Mesenteric fat pad (tissue), 1 donor: ENCODE results near the gene STAM2.

- PRO-cap = no peak
Observed at GRCh38 chr2:144937942-144938244, 418.0 kb upstream of the ZEB2 start.

GRCh38 chr2:146940146-146940702 is 904.6 kb upstream of the ACVR2A start:
- PRO-cap = no peak

- PRO-cap = no peak
Observed at GRCh38 chr2:147449318-147450184, 395.3 kb upstream of the ACVR2A start.

DNA sequence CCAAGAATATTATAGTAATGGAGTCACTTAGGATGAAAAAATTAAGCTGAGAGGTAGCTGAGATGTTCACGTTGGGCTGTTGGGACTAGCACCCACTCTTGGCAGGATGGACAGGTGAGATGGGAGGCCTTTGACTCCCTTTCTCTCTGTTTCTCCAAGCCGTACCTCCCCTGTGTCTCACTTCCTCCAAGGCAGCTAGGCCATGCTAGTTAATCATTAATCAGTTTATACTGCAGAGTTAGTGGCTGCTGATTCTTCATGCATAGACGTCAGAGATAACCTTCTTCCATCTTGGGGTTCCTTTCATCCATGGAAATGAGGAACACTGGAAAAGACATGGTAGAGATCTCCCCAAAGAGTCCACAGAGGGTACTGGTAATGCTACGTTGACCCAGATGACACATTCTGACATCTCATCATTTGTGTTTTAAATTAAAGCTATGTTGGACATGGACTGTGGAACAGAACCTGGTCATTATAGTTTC is 380.6 kb upstream of the ACVR2A start:
- PRO-cap = no peak

GRCh38 chr2:148037970-148038795 is 17.3 kb downstream of the MBD5 start:
- PRO-cap = no peak

- PRO-cap = no peak
Observed at GRCh38 chr2:148380758-148381574, 263.6 kb upstream of the EPC2 start.

- PRO-cap = no peak
Observed at GRCh38 chr2:148645981-148646351, 1.4 kb downstream of the EPC2 start.

- PRO-cap = no peak
Observed at GRCh38 chr2:148922308-148922807, 47.3 kb downstream of the KIF5C start.

DNA sequence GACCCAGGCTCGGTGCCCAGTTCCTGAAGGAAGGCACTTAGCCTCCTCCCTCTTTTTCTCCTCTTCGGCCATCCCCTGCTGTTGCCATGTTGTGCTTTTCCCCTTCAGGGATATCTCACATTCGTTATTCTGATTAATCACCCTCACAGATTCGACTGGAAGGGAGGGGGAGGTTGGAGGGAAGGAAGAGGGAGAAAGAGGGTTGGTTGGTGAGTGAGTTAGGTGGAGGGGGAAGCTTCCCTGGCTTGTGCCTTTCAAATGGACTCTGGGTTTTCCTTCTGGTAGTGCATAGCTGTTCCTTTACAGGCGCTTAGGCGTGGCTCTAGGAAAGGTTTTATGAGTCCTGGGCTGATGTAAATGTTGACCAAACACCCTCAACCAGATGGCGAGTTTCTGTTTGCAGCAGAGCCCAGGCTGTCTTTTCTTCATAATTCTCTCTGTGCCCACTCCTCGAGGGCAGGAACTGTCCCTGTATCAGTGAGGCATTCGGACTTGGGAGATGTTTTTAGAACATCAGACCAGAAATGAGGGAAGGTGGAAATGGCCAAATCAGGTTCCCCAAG is 38.9 kb upstream of the LYPD6B start:
- PRO-cap = no peak

GRCh38 chr2:149000066-149000679 is 38.3 kb upstream of the LYPD6B start:
- PRO-cap = no peak

DNA sequence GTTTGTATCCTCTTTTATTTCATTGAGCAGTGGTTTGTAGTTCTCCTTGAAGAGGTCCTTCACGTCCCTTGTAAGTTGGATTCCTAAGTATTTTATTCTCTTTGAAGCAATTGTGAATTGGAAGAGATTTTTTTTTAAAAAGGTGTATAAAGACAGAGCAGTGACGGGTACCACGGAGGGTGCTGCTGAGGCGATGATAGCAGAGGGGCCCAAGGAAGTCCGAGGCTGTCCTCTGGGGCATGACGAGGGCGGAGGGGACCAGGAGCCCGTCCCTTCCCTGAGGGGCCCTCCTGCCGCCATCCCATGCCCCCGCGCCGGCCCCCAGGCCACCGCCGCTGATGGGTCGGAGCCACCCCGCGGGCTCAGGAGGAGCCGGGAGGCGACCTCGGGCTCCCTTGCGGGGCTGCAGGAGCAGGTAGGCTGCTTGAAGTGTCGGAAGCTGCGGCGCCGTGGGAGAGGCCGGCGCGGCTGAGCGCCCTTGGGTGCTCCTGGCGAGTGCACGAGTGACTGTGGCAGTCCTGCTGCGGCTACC is 10.3 kb upstream of the LYPD6 start:
- PRO-cap = no peak

DNA sequence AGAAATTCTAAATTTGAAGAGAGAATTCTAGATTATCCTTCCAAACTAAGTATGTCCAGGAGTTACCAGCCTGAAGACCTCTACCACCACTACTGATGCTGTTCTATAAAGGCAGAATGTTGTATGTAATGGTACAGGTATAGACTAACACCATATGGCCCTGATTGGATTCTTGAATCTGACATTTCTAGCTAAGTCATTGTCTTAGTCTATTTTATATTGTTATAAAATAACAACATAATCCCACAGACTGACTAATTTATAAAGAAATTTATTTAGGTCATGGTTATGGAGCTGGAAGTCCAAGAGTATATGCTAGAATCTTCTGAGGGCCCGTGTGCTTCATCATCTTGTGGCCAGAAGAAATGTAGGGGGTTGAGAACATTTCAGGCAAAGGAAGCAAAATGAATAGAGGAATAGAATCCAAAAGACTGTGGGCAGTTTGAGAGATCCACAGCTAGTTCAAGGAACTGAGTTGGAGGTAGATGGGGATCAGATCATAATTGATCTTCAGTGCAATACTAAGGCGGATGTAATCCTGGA is 4.0 kb upstream of the MMADHC start:
- PRO-cap = no peak

DNA sequence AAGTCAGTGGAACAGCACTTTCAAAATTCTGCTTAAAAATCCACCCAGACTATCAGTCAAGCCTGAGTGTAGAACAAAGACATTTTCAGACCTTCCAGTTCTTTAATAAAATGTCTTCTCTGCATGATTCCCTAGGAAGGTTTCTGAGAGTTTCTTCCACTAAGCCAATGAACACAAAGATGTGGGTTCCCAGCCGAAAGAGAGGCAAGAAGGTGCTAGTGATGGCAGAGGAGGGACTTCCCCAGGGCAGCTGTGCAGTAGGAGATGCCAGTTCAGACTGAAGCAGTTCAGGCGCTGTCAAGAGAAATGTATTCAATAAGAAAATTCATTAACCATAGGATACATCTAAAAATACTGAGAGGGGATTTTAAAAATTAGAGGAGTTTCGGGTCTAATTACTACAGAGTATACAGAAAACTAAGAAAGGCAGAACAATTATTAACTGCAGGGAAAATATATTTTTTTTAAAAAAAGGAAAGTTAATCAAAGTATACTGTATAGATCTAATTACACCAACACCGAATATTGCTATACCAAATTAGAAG is 83.3 kb downstream of the RND3 start:
- PRO-cap = no peak

DNA sequence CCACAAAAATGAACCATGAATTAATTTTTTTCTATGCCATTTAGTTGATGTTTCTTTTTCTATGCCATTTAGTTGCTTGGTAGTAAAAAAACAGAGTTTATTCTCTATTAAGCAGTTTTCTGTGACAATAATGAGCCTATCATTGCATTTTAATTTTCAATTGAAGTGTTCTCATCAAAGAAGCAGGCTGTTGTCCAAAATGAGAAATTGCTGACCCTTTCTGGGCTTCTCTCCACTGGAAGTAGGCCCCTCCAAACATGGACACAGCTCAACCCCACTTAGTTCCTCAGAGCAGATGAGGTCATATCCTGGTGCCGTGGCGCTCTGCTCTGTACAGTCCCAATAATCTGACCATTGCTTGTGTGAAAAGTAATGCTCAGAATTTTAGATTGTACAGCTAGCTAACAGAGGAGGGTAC is 156.6 kb upstream of the RND3 start:
- PRO-cap = no peak

GRCh38 chr2:151420955-151421350 is 11.3 kb downstream of the RIF1 start:
- PRO-cap = no peak

DNA sequence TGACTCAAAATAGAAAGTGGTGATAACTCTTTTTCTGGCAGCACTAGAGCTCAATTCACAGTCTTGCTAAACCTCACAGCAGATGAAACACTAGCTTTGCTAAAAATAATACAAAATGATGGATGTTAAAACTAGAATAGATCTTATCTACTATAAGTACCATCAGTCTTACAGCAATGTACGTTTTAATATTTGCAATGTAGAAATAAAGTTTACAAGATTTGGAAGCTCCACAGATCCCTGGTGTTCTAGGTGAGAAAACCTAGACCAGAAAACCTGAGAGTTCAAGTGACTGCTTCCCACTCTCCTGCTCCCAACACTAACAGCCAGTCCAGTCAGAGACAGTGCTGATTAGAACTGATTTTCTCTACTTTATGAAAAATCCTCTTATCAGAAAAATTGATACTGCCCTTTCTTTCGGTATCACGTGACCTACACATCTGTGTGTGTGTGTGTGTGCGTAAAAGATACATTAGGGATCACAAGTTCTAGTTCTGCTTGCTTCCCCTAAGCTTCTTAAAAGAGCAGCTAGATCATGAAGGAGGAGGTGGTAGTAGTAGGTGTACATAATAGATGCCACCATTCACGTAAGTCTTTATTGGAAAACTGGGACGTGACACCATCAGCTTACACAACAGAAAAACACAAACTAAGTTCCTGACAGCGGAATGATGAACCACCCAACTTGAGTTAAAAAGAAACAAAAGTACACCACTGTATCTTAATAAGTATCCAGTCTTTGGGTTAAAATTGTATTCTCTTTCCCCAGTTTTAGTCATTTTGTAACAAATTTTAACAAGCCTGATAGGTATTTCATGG is 1.5 kb downstream of the ARL5A start:
- PRO-cap = no peak

DNA sequence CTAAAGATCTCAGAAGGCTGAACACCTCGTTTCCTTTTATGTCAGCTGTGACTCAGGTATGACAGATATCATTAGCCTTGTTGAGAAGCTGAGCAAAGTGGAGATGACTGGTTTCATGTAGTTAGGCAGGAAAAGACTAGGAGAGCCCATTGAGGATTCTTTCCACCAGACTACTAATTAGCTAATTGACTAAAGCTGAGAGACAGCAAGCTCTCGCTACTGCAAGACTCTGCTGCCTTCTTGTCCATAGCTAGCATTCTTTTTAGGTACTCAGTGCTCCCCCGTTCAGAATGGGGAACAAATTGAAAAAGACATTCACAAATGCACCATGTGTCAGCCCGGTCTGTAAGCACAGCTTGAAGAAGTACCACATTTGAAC is 32.1 kb upstream of the ARL5A start:
- PRO-cap = no peak

GRCh38 chr2:152175352-152176590 is at the start of gene STAM2:
TSS of gene STAM2 (minus strand) at chr2:152175763.
- PRO-cap = bidirectional peak, plus-strand start at chr2:152175533, minus-strand start at chr2:152175467; unidirectional peak, minus-strand start at chr2:152175729

GRCh38 chr2:152335319-152335879 is 425 bp downstream of the FMNL2 start:
- PRO-cap = no peak

DNA sequence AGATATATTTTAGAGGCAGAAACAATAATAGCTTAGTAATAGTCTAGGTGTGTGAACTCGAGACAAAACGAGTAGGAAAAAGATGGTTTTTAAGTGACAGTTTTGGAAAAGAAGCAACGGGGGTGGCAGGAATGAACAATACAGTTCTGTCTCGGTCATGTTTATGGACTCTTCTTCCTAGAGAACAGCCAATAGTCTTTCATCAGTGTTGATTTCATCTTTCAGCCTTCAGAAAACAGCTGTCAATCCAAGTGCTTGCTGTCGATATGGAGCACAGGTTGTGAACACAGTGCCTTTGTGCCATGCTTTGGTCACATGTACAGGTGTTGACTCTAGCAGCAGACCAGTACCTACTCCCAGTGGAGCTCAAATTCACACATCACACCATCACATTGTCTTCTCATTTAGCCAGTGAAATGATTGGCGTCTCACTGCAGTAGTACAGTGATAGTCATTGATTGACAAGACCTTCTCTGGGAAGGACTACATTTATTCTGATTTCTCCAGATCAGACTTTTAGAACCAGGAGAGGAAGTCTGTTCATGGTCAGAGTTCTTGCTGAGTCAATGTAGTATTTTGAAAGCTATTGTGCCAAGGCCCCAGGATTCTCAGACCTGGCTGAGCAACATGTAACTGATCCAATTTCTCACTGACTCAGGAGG is 75.1 kb downstream of the FMNL2 start:
- PRO-cap = no peak